Upper lobe of left lung (tissue), 5 donors: ENCODE measurements around the genes TTC22 and LEXM.

- PRO-cap, 2 experiments, result no peak in any of the 2 experiments
- RAMPAGE, long total RNA, 4 experiments, result no peak in any of the 4 experiments
Observed at GRCh38 chr1:53982057-53983303, 35.5 kb downstream of the LDLRAD1 start.

DNA sequence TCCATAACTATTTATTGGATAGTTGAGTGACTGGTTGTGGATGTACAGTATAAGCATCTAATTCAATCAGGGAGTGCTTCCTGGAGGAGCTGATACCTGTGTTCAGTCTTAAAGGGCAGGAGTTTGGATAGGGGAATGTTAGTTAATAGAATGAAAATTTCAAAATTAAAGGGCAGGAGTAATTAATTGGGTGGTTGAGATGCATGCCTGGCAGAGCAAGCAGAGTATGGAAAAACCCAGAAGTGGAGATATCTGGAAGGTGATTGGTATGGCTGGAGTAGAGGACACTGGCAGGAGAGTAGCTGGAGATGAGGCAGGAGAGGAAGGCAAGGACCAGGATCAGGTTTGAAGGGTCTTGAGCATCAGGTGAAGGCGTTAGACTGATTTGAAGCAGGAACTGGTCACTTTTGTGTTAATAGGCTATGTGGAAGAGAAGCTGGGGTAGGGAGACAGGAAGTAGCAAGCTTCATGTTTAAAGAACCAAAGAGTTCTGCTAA lies 45.3 kb downstream of the TCEANC2 start:
- PRO-cap, 2 experiments, result no peak in any of the 2 experiments
- RAMPAGE, long total RNA, 4 experiments, result start-site peak on the plus strand in 2 of 4 experiments, centred at positions 235 to 249 of the sequence, 6 to 20 reads per replicate

DNA sequence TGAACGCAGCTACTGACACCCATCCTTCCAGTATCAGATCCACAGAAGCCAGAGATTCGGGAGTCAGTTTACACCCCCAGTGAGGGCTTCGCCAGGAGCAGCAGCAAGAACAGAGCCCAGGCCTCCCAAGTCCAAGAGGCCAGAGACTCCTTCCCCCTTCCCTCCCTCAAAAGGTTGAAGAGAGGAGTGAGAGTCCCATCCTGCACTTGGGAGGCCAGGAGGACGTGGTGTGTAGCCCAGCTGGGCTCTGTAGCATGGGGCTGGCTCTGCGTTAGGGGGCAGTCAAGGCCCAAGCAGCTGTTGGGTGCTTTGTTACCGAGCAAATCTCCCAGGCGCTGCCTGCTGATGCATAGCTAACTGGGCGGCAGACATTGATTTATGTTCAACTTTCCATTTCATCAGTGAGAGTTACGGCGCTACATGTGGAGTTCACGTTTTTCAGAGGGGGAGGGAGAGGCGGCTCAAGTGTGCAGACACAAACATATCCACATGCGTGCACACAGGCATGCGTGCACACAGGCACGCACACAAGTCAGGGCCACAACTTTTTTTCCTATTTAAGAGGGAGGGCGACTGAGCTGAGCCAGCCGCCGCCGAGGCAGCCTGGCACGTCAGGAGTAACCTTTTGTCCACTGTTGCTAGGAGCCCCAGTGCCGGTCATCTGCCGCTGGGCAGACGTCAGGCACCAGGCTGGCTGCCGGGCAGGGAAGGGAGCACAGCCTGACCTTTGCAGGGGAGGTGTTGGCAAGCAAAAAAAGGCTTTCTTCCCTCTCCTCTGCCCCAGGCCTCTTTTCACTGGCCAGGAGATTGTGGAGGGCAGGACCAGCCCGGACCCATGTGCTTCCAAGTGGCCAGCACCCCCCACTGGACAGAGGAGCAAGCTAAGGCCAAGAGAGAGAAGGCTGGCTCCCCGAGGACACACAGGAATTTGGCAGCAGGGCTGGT lies 73.1 kb downstream of the MRPL37 start:
- PRO-cap, 2 experiments, result peak in 1 of 2 experiments; most common plus-strand start position 688 of the sequence (in 1)
- RAMPAGE, long total RNA, 4 experiments, result no peak in any of the 4 experiments

GRCh38 chr1:54285161-54285580 lies 85.2 kb downstream of the MRPL37 start:
- PRO-cap, 2 experiments, result no peak in any of the 2 experiments
- RAMPAGE, long total RNA, 4 experiments, result no peak in any of the 4 experiments

DNA sequence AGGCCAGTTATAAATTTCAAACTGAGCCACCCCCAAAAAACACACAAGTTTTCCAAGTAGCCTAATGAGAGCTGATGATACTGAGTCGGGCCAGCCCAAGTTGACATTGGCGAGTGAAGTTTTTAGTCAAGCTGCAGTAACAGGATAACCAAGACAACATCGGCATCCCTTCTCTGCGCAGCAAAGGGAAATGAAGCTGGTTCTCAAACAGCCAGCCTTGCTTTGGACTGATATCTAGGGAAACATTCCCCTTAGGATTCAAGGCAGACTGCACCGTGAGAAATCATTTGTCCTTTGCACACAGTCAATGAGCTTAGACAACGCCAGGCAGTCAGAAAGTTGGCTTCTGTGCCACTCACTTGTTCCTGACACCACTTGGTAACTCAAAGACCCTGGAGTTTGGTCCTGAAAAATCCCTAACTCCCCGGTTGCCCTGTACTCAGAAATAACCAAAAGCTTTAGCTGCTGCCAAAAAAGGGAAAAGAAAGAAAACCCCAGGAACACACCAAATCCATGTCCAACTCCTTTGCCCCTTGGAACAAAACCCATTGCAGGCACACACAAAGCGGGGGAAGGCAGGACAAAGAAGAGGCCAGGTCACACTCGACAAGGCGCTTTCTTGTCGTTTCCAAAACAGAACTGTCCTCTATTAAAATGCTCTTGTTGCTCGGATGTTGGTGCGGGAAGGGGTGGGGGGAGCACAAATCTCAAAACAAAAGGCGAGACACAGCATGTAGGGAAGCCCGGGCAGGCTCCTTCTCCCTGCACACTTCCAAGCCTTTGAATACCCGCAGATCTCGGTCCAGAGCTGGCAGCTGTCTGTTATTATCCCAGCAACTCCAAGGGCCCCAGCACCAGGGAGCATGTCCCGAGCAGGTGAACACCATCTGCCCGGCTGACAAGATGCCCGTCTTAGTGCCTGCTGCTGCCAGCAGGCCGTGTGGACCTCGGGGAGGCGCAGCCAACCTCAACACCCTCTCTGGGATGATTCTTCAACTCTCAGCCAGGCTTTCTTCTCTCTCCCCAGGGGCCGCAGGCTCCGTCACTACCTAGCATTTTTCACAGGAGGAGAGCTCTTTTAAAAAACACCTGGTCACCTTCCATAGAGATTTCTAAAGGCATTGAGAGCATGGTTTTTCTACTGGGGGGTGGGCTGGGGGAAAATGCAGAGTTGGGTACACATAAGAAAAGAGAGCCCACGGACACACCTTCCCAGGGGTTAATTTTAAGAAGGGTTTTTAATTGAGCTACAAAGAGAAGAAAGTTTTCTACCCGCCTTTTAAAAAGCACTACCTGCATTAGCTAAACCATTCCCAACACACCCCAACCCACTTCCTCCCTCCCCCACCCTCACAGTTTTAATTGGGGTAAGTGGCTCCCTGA lies 109.8 kb downstream of the MRPL37 start:
- PRO-cap, 2 experiments, result no peak in any of the 2 experiments
- RAMPAGE, long total RNA, 4 experiments, result no peak in any of the 4 experiments

DNA sequence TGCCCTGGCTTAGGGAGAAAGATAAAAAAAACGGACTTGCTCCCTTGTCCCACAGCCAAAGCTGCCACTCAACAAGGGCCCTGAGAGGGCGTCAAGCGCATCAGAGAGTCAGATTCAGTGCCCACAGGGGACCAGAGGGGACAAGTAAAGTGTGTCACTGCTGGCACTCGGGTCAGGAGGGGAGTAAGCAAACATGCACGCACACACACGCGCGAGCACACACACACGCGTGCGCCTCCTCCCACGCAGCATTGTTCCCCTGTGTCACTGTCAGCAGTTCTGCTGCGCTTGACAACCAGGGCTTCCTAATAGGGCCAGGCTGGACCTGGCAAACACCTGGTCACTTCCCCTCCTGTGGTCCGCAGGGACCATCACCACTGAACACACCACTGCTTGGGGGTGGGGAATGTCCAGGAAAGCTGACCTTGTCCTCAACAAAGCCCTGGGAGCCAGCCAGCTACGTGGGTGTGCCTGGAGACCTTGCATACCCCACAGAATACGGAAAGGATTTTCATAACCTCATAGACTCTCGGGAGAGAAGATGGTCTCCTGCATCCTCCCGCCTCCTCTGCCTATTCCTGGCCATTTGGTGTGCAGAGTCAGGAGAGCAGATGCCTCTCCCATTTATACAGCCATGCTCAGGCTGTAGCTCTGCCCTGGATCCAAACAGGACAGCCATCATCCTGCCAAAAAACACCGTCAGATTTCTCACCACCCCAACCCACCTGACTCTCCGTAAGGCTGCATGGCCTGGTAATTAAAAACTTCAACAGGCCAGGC lies 132.9 kb downstream of the MRPL37 start:
- PRO-cap, 2 experiments, result peak in 1 of 2 experiments; most common minus-strand start position 261 of the sequence (in 1)
- RAMPAGE, long total RNA, 4 experiments, result no peak in any of the 4 experiments

DNA sequence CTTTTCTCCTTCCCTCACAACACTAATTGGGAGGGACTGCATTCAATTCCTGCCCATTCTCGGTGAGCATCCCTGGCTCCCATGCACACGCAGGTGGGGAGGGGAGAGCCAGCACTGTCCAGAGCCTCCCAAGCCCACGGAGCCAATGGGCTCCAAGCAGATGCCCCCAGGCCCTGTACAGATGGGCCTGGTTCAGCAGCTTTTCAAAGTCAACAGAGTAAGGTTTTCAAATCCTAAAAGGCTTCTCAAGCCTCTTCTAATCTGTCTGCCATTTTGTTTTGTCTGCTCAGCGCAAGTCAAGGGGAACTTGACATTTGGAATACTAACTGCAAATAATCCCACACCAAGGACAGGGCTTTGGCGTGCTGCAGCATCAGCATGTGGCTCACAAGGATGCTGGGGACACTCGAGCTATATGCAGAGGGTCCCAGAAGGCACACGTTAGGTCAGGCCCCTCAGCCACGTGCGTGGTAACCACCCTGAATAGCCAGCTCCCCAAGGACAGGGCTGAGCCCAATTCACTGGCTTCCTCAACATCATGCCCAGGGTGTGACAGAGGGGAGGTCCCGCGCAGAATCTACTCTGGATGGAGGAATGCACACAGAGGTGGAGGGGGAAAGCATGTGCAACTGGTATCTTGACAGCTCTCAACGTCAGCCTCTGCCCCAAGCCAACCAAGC lies 136.6 kb downstream of the MRPL37 start:
- PRO-cap, 2 experiments, result no peak in any of the 2 experiments
- RAMPAGE, long total RNA, 4 experiments, result start-site peak on the minus strand in 1 of 4 experiments, centred at position 114 of the sequence, 5 reads per replicate

- PRO-cap, 2 experiments, result no peak in any of the 2 experiments
- RAMPAGE, long total RNA, 4 experiments, result no peak in any of the 4 experiments
Observed at GRCh38 chr1:54347944-54348931, 148.3 kb downstream of the MRPL37 start.

DNA sequence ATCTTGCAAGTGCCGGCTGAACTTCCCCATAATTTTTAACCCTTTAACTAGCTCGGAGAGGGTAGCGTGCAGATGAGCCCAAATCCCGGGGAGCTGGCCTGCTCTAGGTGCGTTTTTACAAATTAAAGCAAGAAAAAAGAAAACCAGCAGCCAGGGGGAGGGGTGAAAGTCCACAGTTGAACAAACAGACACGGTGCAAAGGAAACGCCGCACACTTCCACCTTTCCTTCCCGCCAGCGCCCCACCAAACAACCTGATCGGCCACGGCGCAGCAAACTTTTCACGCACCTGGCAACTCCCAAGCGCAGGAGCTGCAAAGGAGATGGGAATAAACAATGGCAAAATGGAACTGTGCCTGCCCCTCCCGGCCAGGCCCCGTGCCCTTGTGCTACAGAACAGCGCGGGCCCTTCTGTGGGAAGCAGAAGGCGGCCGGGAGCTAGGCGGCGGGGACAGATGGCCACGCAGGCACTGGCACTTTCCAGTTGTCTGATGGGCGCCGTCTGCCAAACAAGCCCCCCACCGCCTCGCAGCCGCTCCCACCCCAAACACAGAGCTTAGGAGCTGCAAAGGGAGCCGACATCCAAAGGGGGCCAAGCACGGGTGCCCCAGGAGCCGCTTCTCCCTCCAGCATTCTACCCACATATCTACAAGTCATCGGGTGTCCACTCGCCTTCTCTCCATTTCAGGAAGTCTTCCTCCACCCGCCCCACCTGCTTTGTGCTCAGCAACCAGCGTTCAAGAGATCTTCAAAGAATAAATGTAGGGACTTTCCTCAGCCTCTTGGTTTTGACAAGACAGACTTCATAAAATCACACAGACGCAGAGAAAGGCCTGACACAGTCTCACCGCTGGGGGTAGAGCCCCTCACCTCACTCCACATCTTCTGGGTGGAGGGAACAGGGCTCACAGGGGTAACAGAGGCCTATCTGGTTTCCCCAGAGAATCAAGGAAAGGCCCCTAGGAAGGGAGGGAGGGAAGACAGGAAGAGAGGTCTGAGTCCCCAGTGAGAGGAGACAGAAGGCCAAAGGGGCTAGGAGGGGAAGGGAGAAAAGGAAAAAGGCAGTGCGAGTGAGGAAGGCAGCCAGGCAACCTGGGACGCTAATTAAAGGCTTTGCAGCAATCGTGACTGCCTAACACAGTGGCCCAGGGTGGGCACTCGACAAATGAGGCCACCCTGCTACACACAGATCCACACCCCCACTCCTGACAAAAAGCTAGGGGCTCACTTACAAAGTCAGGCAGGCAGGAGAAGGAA lies 156.6 kb downstream of the MRPL37 start:
- PRO-cap, 2 experiments, result no peak in any of the 2 experiments
- RAMPAGE, long total RNA, 4 experiments, result no peak in any of the 4 experiments

DNA sequence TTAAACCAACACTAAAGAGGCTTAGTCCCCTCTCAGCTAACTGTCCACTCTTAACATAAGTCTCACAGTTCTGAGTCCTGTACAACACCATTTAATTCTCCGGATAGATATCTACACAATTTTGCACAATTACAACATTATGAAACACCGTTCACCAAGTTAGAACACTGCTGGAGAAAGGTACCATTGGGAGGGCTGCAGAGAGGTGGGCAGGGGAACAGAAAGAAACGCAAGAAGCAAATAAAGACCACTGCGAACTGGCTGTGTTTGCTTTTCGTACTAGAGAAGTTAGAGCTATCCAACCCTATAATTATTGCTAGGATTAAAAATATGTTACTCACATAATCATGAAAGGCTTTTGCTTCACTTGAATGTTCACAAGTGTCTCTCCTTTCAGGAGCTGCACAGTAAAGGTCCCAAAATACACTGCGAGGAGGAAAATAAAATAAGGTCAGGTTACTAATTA lies 146.5 kb upstream of the ACOT11 start:
- PRO-cap, 2 experiments, result no peak in any of the 2 experiments
- RAMPAGE, long total RNA, 4 experiments, result no peak in any of the 4 experiments

DNA sequence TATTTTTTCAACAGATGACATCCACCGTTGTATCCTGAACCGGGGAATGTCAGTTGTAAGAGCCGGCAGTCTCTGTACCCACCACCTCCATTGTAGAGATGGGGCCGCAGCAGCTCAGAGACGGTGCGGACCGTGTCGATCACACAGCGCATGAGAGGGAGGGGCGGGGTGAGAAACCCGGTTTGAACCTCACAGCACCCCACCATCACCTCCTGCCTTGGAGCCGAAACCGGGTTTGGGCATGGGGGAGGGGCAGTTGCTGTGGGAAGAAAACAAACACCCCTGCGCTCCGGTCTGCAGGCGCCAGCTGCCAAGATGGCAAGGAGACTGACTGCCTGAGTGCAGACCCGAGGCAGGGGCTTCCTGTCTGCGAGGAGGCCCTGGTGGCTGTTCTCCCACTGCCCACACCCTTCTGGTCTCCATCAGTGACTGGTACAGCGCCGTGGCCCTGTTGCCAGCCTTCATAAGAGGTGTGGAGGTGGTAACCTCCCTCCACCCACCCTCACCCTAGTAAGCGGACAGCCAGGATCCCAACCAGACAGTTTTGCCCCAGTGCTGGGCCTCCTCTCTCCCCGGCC lies 72.6 kb upstream of the ACOT11 start:
- PRO-cap, 2 experiments, result no peak in any of the 2 experiments
- RAMPAGE, long total RNA, 4 experiments, result no peak in any of the 4 experiments

DNA sequence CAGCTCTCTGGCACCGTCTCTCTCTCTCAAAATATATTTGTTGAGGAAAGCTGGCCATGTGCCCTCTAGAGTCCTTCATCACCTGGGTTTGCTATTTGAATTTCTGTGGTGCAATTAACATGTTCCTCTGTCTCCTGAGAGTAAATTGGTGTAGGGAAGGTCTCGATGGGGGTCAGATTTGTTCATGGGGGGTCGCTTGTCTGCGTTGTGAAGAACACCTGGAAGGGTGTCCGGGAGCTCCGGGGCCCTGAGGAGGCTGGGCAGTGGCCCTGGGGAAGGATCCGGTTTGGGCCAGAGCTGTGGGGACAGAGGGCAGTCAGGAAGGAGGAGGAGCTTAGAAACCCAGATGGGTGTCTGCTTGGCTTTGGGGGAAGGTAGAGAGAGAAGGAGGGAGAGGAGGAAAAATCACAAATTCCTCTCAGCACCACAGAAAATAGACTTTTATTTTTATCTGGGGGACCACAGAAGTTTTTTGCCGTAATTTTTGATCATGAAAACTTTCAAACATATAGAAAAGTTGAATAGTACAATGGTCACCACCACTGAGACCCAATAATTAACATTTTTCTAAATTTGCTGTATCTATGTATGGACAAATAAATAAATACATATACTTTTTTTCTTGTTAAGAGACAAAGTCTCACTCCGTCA lies 33.1 kb downstream of the FAM151A start:
- PRO-cap, 2 experiments, result no peak in any of the 2 experiments
- RAMPAGE, long total RNA, 4 experiments, result start-site peak on the plus strand in 1 of 4 experiments, centred at position 199 of the sequence, 5 reads per replicate

DNA sequence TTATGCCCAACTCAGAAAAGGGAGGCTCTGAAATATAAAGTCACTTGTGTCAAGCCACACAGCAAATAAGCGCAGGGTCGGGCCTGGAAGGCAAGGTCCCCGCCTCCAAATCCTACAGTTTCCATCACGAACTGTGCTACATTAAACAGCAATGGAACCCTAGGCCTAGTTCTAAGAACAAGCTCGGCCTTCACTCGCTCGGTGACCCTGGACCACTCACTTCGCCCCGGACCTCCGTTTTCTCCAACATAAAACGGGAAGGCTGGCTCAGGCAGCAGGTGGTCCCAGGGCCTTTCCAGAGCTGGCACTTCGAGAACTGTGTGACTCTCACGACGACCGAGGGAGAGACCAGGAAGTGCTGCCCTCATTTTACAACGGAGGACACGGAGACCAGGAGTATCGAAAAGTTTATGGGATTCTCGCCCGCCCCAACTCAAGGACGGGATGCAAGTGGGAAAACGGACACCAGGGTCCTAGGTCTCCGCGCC lies 379 bp downstream of the PARS2 start:
- PRO-cap, 2 experiments, result no peak in any of the 2 experiments
- RAMPAGE, long total RNA, 4 experiments, result no peak in any of the 4 experiments

DNA sequence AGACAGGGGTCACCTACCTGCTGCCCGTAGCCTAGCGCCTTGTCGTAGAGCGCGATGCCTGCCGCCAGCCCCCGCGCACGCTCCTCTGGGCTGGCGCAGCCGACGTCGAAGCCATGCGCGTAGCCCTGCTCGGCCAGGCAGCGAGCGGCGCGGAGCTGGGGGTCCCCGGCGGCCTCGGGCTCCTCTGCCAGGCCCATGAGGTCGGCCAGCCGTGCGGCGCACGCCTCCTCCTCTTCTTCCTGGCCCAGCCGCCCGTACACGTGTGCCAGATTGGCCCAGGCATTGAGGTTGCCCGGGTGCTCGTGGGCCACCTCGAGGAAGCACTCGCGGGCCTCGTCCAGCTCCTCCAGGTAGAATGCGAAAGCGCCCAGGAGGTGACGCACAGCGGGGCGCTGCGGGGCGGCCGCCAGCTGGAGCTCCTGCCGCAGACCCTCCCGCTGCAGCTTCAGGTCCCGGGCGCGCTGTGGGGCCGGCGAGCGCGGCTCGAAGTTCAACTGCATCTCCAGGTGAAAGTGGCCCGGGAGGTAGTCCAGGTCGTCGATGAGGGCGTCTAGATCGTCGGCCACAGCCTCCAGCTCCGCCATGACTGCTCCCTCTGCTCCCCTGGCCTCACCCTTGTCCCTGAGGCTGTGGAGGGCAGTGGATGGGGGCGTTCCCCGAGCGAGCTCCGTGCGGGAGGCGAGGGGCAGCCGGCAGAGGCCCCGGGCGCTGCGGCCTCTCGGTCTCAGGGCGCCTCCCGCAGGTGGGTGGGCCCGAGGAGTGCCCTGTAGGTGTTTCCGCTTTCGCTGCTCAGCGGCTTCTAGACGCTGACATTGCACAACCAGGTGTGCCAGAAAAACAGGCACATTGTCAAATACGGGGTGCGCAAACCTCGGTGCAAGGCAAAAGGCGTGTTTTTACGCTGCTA lies at the start of gene TTC22:
Gene TTC22, minus strand, starts transcription at position 744 of the 907 bp plus-strand sequence.
- PRO-cap, 2 experiments, result peak in 1 of 2 experiments; most common minus-strand start position 744 of the sequence (in 1)
- RAMPAGE, long total RNA, 4 experiments, result start-site peak on the minus strand in 3 of 4 experiments, centred at positions 731 to 739 of the sequence, 22 to 48 reads per replicate

- PRO-cap, 2 experiments, result no peak in any of the 2 experiments
- RAMPAGE, long total RNA, 4 experiments, result no peak in any of the 4 experiments
Observed at GRCh38 chr1:54801487-54801967, 404 bp upstream of the TTC22 start.

- PRO-cap, 2 experiments, result no peak in any of the 2 experiments
- RAMPAGE, long total RNA, 4 experiments, result no peak in any of the 4 experiments
Observed at GRCh38 chr1:54805891-54806396, at the start of gene LEXM. LEXM (plus strand) TSS chr1:54806063.

DNA sequence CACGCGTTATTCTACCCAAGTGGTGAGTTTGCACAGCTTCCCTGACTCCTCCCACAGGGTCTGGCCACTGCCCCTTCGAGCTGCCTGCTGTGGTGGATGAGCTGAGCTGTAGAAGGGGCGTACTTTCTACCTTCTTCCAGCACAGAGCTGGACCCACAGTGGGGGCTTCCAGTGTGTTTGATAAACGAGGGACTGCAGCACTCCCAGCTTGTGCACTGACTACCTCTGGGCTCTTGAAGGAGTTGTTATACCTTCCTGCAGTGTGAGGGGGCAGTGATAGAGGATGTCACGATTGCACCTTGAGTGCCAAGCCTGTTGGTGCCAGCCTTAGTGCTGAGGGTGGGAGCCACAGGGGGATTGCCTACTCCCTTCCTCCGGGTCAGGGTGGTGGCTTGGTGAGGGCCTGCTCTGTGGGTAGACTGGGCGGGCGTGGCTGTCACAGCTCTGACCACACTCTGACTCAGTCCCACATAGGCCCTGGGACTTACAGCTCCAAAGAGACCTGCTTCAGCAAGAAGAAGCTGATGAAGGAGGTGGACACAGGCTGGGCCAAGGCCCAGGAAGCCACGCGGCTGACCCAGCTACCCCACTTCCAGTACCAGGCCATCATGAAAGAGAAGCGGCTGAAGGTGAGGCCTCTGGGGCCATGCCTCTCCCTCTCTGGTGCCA lies 1.3 kb downstream of the LEXM start:
- PRO-cap, 2 experiments, result no peak in any of the 2 experiments
- RAMPAGE, long total RNA, 4 experiments, result no peak in any of the 4 experiments

DNA sequence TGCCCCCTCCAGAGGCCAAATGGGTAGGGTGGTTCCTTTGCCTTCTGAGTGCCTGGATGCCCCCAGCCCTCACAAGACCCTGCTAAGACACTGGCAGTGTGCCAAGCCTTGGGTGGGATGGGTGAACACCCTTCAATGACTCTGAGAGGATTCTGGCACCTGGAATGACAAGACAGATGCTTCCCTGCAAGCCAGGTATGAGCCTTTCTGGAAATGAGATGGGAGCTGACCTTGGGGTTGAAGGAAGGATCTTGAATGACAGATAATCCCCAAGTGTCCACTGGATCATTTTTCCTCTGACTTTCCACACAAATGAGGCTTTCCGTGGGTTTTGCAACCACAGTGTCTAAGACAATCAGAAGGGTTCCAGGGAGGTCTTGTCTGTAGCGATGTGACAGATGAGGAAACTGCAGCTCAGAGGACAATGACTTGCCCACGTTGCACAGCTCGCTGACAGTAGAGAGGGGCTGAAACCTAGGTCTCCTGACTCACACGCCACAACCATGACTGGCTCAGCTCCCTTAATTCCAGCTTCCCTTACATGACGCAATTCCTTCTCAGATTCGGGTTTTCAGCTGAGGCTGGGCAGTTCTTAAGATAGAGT lies 36.5 kb downstream of the DHCR24 start:
- PRO-cap, 2 experiments, result no peak in any of the 2 experiments
- RAMPAGE, long total RNA, 4 experiments, result start-site peak on the minus strand in 1 of 4 experiments, centred at position 153 of the sequence, 78 reads per replicate

- PRO-cap, 2 experiments, result no peak in any of the 2 experiments
- RAMPAGE, long total RNA, 4 experiments, result no peak in any of the 4 experiments
Observed at GRCh38 chr1:54865597-54866254, 21.3 kb downstream of the DHCR24 start.

DNA sequence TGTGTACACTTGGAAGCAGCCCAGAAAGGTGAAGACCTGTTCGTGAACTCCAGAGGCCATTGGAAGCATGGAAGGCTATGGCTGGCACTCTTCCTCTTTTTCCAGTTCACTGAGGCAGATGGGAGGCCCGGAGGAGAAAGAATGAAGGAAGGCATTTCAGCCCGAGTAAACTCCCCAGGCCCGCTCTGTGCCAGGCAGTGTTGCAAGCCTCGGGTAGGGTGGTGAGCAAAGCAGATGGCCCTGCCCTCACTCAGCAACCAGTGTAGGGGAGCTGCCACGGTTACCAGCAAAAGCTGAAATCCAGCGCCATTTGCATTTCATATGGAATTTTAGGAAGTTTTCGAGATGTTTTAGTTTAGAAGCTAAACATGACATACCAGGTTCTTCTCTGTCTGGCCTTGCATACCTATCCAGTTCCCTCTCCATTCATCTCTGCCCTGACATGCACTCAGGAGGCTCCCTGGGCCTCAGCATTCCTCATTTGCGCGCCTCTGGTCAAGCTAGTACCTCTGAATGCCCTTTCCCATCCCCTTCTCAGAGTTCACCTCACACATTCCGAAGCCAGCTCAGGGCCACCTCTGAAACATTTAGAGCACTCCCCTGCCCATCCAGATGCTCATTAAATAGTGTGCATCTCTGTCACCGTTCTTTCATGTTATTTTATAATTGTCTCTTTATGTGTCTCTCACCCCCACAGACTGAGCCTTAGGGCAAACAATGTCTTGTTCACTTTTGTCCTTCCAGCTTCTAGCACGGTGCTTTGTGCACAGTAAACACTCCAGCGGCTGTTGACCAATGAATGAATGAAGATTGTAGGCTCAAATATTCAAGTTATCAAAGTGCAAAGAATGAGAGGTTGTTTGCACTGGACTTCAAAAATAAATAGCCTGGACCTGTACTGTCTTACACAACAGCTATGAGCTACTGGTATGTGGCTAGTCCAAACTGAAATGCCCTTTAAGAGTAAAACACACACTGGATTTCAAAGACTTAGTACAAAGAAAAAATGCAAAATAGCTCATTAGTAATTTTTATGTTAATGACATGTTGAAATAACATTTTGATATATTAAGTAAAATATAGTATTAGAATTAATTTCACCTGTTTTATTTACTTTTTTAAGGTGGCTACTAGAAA lies 1.1 kb upstream of the DHCR24 start:
- PRO-cap, 2 experiments, result no peak in any of the 2 experiments
- RAMPAGE, long total RNA, 4 experiments, result no peak in any of the 4 experiments